Mesenchymal stem cell of the bone marrow (primary cell): ENCODE measurements around the gene THAP10.

- CAGE, long polyA plus RNA = no peak
Observed at GRCh38 chr15:70100024-70100598, 2.4 kb upstream of the TLE3 start.

GRCh38 chr15:70133278-70133673, 35.6 kb upstream of the TLE3 start:
- CAGE, long polyA plus RNA = no peak

- CAGE, long polyA plus RNA = no peak
Observed at GRCh38 chr15:70148445-70149008, 50.8 kb upstream of the TLE3 start.

- CAGE, long polyA plus RNA = no peak
Observed at GRCh38 chr15:70246135-70246334, 148.3 kb upstream of the TLE3 start.

GRCh38 chr15:70264494-70264786, 166.7 kb upstream of the TLE3 start:
- CAGE, long polyA plus RNA = no peak

- CAGE, long polyA plus RNA = no peak
Observed at GRCh38 chr15:70463123-70463582, 300.2 kb downstream of the UACA start.

GRCh38 chr15:70534884-70535609, 228.3 kb downstream of the UACA start:
- CAGE, long polyA plus RNA = no peak

DNA sequence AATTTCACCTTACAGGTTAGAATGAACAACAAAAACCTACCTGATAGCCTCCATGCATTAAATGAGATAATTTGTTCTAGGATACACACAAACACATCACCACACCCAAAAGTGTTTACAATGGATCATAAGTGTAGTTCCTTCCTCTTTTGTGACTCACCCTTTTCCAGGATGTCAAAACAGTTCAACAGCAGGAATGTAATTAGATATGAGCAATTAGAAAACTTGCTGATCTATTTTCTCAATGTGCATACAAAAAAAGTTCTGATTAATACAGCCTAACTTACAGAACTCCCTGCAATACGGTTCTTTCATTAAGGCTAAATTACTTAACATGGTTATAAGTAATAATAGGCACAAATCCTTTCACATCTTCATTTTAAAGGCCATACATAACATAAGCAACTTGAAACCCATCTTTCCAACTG, 21.5 kb downstream of the UACA start:
- CAGE, long polyA plus RNA = no peak

DNA sequence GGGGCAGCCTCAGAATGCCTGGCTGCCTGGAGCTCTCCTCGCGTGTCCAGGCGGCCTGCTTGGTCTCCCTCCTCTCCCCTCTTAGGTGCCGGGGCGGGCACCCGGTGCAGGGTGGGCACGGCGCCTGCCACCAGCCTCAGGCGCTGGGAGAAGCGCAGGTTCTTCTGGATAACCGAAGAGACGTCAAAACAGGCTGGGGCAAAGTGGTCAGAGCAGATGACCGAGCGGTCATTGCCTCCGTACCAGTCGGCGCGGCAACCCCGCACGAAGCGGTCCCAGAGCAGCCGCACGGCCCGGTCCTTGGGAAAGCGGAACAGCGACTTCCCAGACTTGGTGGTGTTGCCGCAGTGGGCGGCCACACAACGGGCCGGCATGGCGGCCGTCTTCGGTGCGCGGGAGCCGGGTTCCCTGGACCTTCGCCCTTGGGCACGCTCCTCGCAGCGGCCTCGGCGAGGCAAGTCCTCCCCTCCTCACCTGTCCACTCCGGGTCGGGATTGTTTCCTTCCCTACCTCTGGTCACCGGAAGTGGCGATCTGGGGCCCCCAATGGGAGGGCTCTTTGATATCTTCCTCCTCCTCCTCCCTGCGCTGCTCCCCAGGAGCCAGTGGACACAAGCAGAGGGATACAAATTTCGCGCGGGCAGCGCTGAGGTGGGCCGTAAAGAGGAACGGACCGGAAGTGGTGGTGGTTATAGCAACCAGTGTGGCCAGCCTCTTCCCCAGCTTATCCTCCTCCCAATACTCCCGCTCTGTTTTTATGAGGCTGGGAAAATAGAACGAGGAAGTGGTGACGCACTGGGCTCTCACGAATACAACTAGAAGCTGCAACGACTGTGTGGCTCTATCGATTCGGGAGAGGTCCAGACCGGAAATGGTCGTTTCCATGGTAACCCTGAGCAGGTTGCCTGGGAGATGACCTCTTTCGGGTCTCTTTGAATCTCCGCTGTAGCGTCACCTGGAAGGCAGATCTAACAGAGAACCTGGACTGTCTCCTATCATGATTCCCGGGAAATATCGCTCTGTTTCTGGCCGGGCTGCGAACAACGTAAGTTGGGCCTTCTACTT, at the start of gene THAP10:
THAP10 (minus strand) TSS at position 535 of the 1,064 bp plus-strand sequence.
- CAGE, long polyA plus RNA = no peak

DNA sequence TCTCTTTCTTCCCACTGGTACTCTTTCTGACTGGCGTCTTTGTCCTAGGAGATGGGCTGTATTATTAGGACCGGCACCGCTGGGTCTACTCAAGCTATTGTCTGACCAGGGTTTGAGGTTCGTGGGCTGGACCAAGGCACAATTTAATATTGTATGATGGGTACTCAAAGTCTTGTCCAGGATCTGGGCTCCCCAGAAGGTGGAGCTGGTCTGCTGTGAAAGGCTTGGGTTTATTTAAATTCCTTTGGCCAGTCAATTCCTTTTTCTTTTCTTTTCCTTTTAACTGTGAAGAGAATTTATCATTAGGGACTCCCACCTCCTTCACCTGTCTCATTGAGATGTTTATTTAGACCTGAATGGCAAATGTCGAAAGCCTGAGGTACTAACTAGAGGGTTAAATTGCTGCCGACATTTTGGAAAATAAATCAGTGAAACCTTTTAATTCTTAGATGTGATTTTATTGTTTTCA, 371 bp downstream of the LRRC49 start:
- CAGE, long polyA plus RNA = no peak

GRCh38 chr15:70913898-70914615, 21.4 kb downstream of the LRRC49 start:
- CAGE, long polyA plus RNA = no peak

GRCh38 chr15:71049001-71049410, 66.3 kb upstream of the THSD4 start:
- CAGE, long polyA plus RNA = no peak

- CAGE, long polyA plus RNA = no peak
Observed at GRCh38 chr15:71080472-71081116, 34.7 kb upstream of the THSD4 start.

- CAGE, long polyA plus RNA = no peak
Observed at GRCh38 chr15:71112472-71112844, 2.8 kb upstream of the THSD4 start.

DNA sequence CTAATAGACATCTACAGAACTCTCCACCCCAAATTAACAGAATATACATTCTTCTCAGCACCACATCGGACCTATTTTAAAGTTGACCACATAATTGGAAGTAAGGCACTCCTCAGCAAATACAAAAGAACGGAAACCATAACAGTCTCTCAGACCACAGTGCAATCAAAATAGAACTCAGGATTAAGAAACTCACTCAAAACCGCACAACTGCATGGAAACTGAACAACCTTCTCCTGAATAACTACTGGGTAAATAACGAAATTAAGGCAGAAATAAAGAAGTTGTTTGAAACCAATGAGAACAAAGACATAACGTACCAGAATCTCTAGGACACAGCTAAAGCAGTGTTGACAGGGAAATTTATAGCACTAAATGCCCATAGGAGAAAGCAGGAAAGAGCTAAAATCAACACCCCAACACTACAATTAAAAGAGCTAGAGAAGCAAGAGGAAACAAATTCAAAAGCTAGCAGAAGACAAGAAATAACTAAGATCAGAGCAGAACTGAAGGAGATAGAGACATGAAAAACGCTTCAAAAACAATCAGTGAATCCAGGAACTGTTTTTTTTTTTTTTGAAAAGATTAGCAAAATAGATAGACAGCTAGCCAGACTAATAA, 152.9 kb downstream of the THSD4 start:
- CAGE, long polyA plus RNA = no peak

GRCh38 chr15:71530027-71530411, 280.3 kb upstream of the NR2E3 start:
- CAGE, long polyA plus RNA = no peak

DNA sequence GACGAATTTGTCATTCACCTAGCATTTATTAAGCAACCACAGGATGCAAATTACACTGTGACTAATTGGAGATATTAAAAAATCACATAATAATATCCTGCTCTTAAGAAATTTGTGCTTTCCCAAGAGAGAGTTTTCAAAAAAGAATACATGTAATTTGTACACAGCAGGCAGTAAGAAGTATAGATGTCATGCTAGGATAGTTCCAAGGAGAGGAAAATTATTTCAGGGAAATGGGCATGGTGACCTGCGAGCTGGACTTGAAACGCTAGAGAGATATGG, 230.5 kb upstream of the NR2E3 start:
- CAGE, long polyA plus RNA = no peak

DNA sequence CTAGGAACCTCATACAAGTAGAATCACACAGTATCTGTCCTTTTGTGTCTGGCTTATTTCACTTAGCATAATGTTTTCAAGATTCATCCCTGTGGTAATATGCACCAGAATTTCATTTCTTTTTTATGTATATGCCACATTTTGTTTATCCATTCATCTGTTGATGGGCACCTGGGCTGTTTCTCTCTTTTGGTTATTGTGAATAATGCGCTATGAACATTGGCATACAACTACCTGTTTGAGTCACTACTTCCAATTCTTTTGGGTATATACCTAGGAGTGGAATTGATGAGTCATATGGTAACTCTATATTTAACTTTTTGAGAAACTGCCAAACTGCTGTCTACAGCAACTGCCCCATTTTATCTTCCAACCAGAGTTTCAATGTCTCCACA, 133.7 kb upstream of the NR2E3 start:
- CAGE, long polyA plus RNA = no peak

DNA sequence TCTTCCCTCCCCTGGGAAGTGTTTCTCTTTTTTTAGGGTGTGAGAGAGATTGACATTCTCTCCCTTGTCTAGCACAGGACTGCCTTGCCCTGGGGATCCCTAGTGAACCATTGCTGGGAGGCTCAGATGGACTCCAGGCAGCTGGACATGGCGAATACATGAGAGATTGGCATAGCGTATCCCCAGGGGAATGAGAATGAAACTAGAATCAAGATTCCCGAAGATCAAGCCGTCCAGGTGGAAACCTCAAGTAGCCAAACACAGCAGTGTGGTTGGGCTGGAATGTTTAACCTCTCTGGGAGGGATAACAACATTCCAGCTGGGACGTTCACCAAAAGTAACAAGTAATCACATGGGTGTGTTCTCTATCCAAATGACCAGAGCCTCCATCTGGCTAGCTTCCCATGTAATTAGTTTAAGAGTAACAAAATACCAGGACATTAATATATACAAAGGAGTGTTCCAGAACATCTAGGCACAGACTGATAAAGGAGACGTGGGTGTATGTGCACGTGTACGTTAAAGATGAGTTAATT, 118.6 kb upstream of the NR2E3 start:
- CAGE, long polyA plus RNA = no peak

GRCh38 chr15:71779588-71780732, 30.4 kb upstream of the NR2E3 start:
- CAGE, long polyA plus RNA = no peak